Melanocyte of skin (primary cell): Measurements from ENCODE around the gene GID4.

- CAGE, long polyA plus RNA, 2 experiments, result no peak in any of the 2 experiments
Observed at GRCh38 chr17:17191863-17192723, 14.0 kb downstream of the PLD6 start.

DNA sequence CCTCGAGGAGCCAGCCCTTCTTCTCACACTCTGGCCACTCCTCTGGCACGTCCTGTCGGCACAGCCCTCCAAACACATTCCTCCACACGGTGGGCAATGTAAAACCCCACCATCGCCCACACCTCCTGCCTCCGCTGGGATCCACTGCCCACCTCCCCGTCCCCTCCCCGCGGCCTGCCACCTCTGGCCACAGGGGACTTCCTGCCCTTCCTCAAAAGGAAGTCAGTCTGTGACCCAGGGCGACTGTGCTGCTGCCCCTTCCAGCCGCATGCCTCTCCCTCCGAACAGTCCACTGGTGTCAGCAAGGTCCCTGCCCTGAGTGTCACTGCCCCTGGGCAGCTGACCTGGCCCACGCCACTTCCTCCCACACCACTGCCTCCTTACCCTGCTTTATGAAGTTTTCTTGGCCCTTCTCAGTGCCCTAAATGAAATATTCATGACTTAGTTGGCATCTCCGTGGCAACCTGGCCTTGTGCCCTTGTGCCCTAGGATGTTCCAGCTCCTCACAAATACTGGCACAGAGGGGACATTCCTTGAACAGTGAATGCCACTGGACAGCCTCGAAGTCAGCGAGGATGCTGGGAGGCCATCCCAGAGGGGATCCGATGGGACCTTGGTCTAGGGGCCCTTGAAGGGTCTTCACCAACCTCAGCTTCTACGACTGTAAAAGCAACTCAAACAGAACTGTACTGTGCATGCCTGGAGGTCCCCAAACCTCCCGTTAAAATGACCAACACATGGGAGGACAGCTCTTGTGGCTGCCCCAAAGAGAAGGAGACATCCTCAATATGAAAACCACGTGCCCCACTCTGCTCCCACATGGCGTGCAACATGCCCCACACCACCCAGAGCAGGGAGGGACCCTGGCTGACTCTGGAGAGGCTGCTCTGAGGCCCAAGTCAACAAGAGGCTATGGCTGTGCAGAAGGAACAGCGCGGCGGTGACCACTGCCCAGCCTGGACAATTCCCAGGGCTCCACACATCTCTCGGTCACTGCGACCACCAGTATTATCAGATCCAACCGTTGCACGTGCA is 1.8 kb downstream of the PLD6 start:
- CAGE, long polyA plus RNA, 2 experiments, result no peak in any of the 2 experiments

DNA sequence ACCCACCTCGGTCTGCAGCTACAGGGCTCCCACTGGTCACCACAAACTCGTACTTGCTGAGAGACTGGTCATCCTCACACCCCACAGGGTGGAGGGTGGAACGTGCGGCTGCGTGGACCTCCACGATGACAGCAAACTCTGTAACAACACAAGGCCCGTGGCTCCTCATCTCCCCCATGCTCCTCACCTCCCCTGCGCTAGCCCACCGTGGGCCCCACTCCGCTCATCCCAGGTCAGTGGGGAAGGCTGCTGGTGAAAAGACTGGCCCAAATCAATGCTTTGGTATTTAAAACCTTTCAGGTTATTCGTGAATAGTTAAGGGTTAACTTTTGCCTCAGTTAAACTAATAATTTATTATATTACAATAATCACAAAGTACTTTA is 9.0 kb upstream of the PLD6 start:
- CAGE, long polyA plus RNA, 2 experiments, result no peak in any of the 2 experiments

DNA sequence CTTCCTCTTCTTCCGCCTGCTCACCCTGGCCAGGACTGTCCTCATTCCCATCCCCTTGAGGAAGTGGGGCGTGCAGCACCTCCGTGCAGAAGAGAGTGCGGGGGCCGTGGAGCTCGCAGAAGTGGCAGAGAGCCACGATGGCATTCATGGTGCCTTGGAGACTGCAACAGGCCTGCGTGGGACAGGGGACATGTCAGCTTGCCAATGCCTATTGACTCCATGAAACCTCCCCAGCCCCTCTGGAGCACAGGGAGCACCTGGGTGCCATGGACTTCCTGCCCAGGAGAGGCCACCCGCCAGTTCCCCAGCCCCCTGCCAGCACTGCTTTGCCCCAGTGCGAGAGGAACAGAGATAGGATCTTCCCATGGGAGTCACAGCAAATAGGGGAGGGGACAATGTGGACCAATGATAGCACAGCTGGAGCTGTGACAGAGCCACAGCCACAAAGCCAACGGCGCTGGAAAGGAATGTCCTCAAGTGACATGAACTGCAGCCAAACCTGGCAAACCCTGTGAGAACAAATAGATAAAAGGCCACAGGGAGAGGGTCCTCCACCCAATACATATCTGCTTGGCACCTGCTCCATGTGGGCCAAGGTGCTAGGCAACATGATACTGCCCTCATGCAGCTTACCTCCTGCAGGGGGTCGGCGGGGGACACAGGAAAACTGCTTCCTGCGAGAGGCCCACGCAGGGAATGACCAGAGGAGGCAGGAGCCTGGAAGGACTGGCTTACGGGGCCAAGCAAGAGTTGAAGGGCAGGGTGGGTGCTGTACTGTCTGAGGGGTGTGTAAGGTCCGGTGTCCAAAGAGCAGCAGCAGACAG is 8.8 kb downstream of the FLCN start:
- CAGE, long polyA plus RNA, 2 experiments, result no peak in any of the 2 experiments

DNA sequence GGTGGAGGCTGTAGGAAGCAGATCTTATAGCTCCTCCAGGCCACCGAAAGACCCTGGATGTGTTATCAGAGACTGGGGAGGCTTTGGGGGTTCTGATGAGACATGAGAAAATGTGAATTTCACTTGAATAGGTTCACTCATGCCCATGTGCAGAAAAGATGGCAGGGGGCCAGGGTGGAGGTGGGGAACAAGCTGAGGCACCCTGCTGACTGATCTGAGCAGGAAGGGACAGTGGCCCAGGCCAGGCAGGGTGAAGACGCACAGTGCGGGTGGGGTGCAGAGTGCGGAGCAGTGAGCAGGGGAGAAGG is 8.2 kb downstream of the FLCN start:
- CAGE, long polyA plus RNA, 2 experiments, result no peak in any of the 2 experiments

DNA sequence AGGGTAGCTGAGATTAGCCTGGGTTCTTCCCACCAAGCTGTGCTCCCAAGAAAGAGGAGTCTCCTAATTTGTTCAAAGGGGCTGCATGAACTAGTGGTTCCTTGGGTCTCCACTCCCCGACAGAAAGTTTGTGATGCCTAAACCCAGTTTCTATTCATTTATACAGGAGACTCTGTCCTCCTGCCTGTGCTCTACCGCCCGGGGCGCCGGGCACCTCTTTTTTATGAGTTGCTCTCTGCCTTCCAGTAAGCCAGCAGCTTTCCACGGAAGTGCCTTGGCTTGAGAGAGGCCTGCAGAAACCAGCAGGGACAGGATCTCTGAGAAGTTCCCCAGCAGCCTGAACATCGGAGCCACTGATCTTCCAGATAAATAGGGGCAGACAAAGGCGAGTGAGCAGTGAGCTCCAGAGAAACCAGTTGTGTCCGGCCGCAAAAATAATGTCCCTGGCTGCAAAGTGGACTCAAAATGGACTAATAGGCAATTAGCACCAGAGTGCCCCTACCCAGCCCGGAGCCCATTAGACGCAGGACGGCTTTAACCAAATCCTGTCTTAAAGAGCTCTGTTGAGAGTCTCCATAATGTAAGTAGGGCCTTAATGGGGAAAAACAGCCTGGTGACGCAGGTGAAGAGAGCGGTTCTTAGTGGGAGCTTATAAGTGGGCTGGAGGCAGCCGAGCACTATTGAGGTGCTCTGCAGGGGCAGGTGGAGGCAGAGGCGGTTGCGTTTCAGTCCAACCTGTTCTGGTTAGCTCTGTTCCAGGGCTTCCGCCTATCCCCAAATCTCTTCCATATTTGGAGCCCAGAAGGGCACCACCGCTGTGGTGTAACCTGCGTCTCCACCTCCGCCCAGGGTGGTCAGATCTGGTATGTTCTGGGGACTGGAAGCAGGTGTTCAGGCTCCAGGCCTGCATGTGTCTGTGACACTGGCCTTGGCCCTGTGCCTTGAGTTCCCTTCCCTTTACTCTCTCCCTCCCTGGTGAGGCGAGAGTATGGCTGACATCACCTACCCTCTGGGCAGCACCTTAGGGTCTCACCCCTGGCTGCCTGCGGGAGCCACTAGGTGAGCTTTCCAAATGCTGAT is 74.1 kb downstream of the NT5M start:
- CAGE, long polyA plus RNA, 2 experiments, result no peak in any of the 2 experiments

GRCh38 chr17:17406040-17406603 is 70.7 kb upstream of the MED9 start:
- CAGE, long polyA plus RNA, 2 experiments, result no peak in any of the 2 experiments

GRCh38 chr17:17415975-17416345 is 60.8 kb upstream of the MED9 start:
- CAGE, long polyA plus RNA, 2 experiments, result no peak in any of the 2 experiments

GRCh38 chr17:17589975-17590908 is 1.3 kb downstream of the PEMT start:
- CAGE, long polyA plus RNA, 2 experiments, result no peak in any of the 2 experiments

GRCh38 chr17:17696714-17697796 is 15.8 kb downstream of the RAI1 start:
- CAGE, long polyA plus RNA, 2 experiments, result no peak in any of the 2 experiments

GRCh38 chr17:17720130-17720474 is 38.8 kb downstream of the RAI1 start:
- CAGE, long polyA plus RNA, 2 experiments, result no peak in any of the 2 experiments

GRCh38 chr17:17753248-17753816 is 72.1 kb downstream of the RAI1 start:
- CAGE, long polyA plus RNA, 2 experiments, result no peak in any of the 2 experiments

GRCh38 chr17:17795986-17796676 is 40.7 kb downstream of the SREBF1 start:
- CAGE, long polyA plus RNA, 2 experiments, result no peak in any of the 2 experiments

- CAGE, long polyA plus RNA, 2 experiments, result no peak in any of the 2 experiments
Observed at GRCh38 chr17:17816367-17817414, 20.1 kb downstream of the SREBF1 start.

DNA sequence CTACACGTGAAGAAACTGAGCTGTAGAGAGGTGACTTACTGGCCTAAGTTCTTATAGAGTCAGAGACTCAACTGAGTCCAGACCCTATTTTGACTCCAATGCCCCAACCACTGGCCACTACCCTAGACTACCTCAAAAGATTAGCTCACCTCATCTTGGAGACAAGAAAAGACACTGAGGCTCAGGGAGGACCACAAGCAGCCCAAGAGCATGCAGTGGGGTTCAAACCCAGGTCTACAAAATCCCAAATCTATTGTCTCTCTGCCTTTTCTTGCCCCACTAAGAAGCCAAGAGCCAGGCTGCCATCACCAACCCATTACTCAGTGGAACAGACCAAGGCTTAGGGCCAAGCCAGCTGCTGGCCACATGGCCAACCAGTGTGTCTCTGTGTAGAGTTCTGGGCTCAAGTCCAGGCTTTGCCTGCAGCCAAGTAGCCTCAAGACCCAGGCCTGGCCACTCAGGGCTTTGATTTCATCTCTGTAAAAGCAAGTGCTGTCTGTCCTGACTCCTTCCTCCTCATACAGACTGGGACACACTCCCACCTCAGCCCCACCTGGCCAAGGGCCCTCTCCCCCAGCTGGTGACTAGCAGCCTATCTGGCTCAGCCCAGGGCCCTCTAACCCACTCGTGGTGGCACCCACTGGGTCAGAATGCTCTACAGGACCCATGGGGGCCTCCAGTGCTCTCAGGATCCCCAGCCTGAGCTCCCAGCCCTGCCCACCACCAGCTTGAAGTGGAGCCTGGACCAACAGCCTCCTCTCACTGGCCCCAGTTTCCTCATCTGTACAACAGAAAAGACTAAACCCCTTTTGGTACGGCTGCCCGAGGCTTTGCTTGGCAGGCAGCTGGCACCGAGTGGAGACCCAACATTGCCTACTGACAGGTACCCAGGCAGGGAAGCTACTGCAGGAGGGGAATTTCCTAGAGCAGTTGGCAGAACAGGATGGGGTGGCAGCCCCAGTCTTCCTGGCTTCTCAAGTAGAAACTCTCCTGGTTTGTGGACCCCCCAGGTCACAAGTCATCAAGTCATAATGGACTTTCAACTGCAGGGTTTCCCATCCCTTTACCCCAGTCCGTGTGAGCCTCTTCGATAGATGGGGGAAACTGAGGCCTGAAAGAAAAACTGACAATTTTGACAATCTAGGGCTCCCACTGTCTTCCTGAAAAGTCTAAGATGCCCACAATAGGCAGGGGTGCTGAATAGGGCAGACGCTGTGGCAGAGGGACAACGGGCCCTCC is 14.4 kb downstream of the SREBF1 start:
- CAGE, long polyA plus RNA, 2 experiments, result no peak in any of the 2 experiments

- CAGE, long polyA plus RNA, 2 experiments, result no peak in any of the 2 experiments
Observed at GRCh38 chr17:17869320-17869686, 32.5 kb upstream of the SREBF1 start.

DNA sequence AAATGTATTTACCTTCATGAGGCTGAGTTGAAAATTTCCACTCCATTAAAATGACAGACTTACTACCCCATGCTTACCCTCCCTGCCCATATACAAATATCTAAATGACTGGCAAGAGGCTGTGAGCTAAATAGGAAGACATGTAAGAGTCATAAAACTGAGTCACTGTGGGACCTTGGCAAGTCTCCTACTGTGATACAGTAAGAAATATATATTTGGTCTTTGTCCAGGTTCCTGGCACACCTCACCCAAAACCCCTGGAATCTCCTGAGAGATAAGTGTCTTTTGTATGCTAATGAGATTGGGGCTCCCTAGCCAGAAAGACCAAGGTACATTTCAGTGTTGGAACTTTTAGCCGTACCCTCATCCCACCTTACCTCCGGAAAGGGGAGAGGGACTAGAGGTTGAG is 13.7 kb downstream of the TOM1L2 start:
- CAGE, long polyA plus RNA, 2 experiments, result no peak in any of the 2 experiments

DNA sequence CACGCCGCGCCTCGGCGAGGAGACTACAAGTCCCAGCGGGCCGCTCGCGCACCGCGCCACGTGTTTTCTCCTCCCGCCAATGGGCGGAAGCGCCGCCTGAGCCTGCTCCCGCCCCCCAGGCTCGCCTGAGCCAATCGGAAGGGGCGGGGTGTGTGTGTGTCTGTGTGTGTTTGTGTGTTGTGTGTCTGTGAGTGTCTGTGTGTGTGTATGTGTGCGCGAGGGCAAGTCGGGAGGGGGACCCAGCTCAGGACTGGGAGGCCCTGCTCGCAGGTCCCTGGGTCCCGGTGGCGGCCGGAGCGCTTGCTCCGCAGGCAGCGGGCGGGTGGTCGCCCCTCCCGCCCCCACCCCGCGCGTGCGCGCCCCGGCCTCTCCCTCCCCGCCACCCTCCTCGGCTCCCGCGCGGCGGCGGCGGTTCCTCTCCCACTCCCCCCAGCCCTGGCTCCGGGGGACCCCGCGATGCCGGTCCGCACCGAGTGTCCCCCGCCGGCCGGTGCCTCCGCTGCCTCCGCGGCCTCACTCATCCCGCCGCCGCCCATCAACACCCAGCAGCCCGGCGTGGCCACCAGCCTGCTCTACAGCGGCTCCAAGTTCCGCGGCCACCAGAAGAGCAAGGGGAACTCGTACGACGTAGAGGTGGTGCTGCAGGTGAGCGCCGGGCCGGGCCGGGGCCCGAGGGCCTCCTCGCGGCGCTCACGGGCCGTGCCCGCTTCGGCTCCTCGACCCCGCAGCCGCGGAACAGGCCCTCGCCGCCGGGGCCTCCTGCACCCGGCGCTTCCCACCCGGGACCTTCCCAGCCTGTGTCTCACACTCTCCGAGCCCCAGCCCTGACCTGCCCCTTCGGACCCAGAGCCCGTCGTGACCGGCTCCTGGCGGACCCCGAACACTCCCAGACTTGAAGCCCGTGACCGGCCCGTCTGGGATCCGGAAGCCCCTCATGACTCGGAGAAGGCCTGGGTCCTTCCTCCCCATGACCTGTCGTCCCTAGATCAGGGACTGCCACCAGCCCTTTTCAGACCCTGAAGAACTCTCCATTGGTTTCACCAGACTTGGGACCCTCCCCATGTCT is at the start of gene GID4:
TSS of gene GID4 (plus strand) at position 151 of the 1,066 bp plus-strand sequence.
- CAGE, long polyA plus RNA, 2 experiments, result no peak in any of the 2 experiments

DNA sequence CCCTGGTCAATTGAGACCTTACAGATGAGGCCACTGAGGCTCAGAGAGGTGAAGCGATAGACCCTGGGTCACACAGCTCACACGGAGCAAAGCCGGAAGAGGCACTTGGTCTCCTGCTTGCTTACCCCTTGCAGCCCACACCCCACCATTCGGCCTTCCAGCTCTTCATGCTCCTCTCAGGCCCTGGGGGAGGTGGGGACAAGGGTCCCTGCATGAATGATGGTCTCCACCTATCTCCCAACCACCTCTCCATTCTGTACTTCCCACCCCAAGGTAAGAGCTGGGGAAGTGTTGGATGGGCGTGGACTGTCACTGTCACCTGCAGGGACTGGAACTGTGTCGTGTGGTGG is 5.2 kb upstream of the ALKBH5 start:
- CAGE, long polyA plus RNA, 2 experiments, result no peak in any of the 2 experiments

- CAGE, long polyA plus RNA, 2 experiments, result no peak in any of the 2 experiments
Observed at GRCh38 chr17:18209040-18210323, 16.0 kb upstream of the LLGL1 start.